Measurements from ENCODE around the genes BCL3, FBXO46 and MEIOSIN.

CAGE:
- cytosol, long polyA minus RNA, result no peak
- cytosol, long polyA plus RNA, result no peak
- long polyA plus RNA, result no peak
- nucleus, long polyA minus RNA, result no peak
- nucleus, long polyA plus RNA, result no peak
Observed at GRCh38 chr19:44745329-44745977, 3.1 kb upstream of the BCL3 start.

GRCh38 chr19:44748360-44748829 is at the start of gene BCL3:
Gene BCL3 (plus strand): TSS chr19:44748708.
CAGE:
- cytosol, long polyA minus RNA, result start-site peak on the plus strand at chr19:44748675-44748713, 70 reads
- cytosol, long polyA plus RNA, result start-site peak on the plus strand at chr19:44748692-44748741, 82 and 6 reads in 2 replicates
- long polyA plus RNA, result start-site peak on the plus strand at chr19:44748707-44748711, 64 and 38 reads in 2 replicates
- nucleus, long polyA minus RNA, result start-site peak on the plus strand at chr19:44748693-44748711, 30 reads
- nucleus, long polyA plus RNA, result start-site peak on the plus strand at chr19:44748666-44748791, 63 and 77 reads in 2 replicates

DNA sequence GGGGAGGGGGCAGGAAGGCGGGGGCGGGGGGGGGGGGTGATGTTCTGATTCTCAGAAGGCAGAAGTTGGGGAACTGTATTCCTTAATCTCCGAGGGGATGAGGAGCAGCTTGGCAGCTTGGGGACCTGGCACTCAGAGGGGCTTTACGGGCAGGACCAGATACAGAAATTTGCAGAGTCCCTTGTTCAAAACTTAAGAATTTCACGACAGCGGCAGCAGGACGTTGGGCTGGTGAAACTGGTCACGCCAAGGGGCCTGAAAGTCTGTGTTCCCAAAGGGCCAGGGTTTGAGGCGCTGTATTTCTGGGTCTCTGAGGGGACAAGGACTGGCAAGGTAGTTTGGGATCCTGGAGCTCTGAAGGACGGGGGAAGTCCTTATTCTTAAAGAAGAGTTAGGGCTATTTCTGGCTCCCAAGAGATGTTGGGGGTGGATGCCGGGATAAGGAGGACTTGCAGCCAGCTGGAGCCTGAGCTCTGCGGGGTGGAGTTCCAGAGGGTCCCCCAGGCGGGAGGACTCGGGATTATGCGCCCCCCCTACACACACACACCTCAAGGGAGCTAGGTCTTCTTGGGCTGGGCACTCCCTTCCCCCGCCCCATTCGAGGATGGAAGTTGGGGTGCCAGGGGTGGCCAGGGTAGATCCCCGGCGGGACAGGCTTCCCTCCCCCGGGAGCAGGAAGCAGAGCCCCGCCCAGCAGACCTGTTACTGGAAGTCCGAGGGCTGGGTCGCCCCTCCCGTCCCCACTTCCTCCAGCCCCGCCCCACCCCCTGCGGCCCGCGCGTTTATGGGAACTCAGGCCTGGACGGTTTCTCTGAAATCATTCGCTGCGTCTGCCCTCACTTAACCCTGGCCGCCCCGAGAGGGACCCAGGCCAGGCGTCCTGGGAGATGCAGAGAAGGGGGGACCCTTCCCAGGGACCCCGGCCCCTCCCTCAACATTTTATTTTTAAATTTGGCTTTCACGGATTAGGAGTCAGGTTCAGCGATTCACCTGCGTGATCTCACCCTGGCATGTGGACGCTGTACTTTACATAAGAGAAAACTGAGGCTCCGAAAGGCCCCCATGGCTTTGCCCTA is 5.6 kb downstream of the BCL3 start:
CAGE:
- cytosol, long polyA minus RNA, result no peak
- cytosol, long polyA plus RNA, result no peak
- long polyA plus RNA, result no peak
- nucleus, long polyA minus RNA, result no peak
- nucleus, long polyA plus RNA, result no peak

DNA sequence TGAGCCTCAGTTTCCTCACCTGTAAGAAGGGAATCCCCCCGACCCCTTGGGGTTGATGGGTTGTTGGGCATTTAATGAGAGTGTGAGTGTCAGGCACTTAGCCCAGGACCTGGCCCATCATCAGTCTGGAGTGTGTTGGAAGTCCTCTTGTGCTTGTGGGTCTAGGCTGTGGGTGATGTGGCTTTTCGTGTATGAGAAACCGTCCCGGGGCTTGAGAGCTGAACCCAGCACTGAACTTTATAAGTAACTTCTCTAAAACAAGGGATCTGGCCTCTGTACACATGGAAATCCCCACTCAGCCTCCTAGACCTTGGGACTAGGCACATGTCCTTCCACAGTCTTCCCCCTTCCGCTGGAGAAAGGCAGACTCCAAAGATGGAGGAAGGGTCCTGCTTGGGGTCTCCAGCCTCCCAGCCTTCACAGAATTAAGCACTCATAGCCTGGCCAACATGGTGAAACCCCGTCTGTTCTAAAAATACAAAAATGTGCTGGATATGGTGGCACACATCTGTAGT is 9.8 kb upstream of the CBLC start:
CAGE:
- cytosol, long polyA minus RNA, result no peak
- cytosol, long polyA plus RNA, result no peak
- long polyA plus RNA, result no peak
- nucleus, long polyA minus RNA, result no peak
- nucleus, long polyA plus RNA, result no peak

DNA sequence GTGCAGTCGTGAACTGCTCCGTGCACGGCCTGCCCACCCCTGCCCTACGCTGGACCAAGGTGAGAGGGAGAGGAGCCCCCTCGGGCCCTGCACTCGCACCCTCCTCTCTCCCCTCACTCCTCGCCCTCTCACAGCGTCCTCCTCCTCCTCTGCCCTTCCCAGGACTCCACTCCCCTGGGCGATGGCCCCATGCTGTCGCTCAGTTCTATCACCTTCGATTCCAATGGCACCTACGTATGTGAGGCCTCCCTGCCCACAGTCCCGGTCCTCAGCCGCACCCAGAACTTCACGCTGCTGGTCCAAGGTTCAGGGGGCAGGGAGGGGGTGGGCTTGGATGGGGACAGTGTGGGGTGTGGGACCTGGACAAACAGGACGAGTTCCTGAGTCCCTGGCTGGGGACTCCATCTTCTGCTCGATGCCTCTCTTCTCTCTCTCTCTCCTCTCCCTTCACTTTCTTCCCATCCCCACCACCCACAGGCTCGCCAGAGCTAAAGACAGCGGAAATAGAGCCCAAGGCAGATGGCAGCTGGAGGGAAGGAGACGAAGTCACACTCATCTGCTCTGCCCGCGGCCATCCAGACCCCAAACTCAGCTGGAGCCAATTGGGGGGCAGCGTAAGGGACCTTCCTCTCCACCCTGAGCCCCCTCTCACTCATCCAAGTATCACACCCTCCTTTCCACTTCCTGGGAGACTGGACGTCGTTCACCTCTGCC is 9.8 kb downstream of the BCAM start:
CAGE:
- cytosol, long polyA minus RNA, result no peak
- cytosol, long polyA plus RNA, result no peak
- long polyA plus RNA, result no peak
- nucleus, long polyA minus RNA, result no peak
- nucleus, long polyA plus RNA, result no peak

CAGE:
- cytosol, long polyA minus RNA, result start-site peak on the plus strand at chr19:44820218-44820433, 10 reads
- cytosol, long polyA plus RNA, result no peak
- long polyA plus RNA, result no peak
- nucleus, long polyA minus RNA, result start-site peak on the plus strand at chr19:44820198-44820227, 20 reads
- nucleus, long polyA plus RNA, result start-site peak on the minus strand at chr19:44819942-44820162, 9 and 188 reads in 2 replicates; start-site peak on the minus strand at chr19:44820313-44820556, 46 and 492 reads in 2 replicates
Observed at GRCh38 chr19:44819889-44820655, 11.2 kb downstream of the BCAM start.

DNA sequence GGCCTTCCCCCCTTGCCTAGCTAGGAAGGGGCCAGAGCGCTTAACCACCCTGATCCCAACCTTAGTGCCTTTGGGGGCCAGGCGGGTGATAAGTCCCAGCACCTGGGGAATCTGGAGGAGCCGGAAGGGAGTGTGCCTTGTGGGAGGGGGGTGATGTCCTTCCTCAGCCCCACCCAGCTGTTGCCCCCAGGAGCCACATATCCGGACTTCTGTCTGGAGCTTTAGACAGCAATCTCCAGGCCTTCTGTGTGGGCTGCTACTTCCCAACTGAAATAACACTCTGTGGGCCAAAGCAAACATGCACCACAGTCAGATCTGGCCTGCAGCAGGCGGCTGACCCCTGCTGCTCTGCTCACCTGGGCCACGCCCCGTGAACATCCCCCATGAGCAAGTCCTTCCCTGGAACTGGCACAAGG is 10.5 kb downstream of the NECTIN2 start:
CAGE:
- cytosol, long polyA minus RNA, result no peak
- cytosol, long polyA plus RNA, result no peak
- long polyA plus RNA, result no peak
- nucleus, long polyA minus RNA, result no peak
- nucleus, long polyA plus RNA, result no peak

DNA sequence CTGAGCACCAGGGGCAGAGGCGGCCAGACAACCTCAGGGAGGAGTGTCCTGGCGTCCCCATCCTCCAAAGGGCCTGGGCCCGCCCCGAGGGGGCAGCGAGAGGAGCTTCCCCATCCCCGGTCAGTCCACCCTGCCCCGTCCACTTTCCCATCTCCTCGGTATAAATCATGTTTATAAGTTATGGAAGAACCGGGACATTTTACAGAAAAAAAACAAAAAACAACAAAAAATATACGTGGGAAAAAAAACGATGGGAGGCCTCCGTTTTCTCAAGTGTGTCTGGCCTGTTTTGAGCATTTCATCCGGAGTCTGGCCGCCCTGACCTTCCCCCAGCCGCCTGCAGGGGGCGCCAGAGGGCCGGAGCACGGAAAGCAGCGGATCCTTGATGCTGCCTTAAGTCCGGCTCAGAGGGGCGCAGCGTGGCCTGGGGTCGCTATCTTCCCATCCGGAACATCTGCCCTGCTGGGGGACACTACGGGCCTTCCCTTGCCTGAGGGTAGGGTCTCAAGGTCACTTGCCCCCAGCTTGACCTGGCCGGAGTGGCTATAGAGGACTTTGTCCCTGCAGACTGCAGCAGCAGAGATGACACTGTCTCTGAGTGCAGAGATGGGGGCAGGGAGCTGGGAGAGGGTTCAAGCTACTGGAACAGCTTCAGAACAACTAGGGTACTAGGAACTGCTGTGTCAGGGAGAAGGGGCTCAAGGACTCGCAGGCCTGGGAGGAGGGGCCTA is 2.0 kb upstream of the APOE start:
CAGE:
- cytosol, long polyA minus RNA, result no peak
- cytosol, long polyA plus RNA, result no peak
- long polyA plus RNA, result no peak
- nucleus, long polyA minus RNA, result no peak
- nucleus, long polyA plus RNA, result no peak

GRCh38 chr19:44939693-44940257 is 2.3 kb upstream of the APOC4 start:
CAGE:
- cytosol, long polyA minus RNA, result no peak
- cytosol, long polyA plus RNA, result no peak
- long polyA plus RNA, result no peak
- nucleus, long polyA minus RNA, result no peak
- nucleus, long polyA plus RNA, result no peak

GRCh38 chr19:45048939-45049874 is 10.4 kb downstream of the CLASRP start:
CAGE:
- cytosol, long polyA minus RNA, result no peak
- cytosol, long polyA plus RNA, result no peak
- long polyA plus RNA, result no peak
- nucleus, long polyA minus RNA, result no peak
- nucleus, long polyA plus RNA, result no peak

GRCh38 chr19:45300342-45301171 is 22.1 kb downstream of the CKM start:
CAGE:
- cytosol, long polyA minus RNA, result no peak
- cytosol, long polyA plus RNA, result no peak
- long polyA plus RNA, result no peak
- nucleus, long polyA minus RNA, result no peak
- nucleus, long polyA plus RNA, result no peak

CAGE:
- cytosol, long polyA minus RNA, result no peak
- cytosol, long polyA plus RNA, result no peak
- long polyA plus RNA, result no peak
- nucleus, long polyA minus RNA, result no peak
- nucleus, long polyA plus RNA, result no peak
Observed at GRCh38 chr19:45304628-45305353, 17.9 kb downstream of the CKM start.

CAGE:
- cytosol, long polyA minus RNA, result no peak
- cytosol, long polyA plus RNA, result no peak
- long polyA plus RNA, result no peak
- nucleus, long polyA minus RNA, result no peak
- nucleus, long polyA plus RNA, result no peak
Observed at GRCh38 chr19:45446995-45447462, 20.8 kb upstream of the FOSB start.

DNA sequence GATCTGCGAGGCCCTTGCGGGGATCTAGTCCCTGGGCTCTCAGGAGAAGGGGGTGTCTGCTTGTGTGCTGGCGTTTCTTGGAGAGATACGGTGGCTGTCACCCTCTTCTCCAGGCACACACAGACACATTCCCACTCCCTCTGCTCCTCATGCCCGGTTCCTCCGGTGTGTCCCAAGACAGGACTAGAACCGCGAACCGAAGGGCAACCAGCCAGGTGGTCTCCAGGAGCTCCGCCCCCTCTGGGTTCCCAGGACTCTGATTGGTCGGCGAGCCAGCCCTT is 1.7 kb downstream of the FOSB start:
CAGE:
- cytosol, long polyA minus RNA, result no peak
- cytosol, long polyA plus RNA, result no peak
- long polyA plus RNA, result no peak
- nucleus, long polyA minus RNA, result no peak
- nucleus, long polyA plus RNA, result no peak

DNA sequence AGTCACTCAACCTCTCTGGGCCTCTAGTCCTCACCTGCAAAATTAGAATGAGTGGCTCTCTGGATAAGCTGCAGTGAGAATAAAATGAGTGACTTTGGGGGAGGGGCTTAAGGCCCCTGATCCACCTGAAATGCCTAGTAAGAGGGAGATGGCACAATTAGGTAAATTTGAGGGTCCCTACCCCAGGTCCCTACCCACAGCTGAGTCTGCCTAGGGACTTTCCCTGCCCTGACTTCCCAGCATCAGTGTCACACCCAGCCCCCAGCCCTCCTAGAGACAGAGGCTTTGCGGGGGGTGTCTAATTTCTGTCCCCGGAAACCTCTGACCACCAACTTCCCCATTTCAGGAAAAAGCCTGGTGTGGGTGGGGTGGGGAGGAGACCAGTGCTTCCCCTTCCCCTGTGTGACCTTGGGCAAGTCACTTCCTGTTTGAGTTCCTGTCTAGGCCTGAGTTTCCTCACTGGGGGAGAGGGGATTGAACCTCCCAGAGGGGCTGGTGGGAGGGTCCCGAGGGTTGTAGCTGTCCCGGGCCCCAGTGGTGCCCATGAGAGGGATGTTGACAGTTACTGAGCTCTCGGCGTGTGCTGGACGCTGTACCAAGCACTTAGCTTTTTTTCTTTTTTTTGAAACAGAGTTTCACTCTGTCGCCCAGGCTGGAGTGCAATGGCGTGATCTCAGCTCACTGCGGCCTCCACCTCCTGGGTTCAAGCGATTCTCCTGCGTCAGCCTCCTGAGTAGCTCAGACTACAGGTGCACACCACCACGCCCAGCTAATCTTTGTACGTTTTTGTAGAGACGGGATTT is 7.9 kb downstream of the VASP start:
CAGE:
- cytosol, long polyA minus RNA, result no peak
- cytosol, long polyA plus RNA, result no peak
- long polyA plus RNA, result no peak
- nucleus, long polyA minus RNA, result no peak
- nucleus, long polyA plus RNA, result no peak

DNA sequence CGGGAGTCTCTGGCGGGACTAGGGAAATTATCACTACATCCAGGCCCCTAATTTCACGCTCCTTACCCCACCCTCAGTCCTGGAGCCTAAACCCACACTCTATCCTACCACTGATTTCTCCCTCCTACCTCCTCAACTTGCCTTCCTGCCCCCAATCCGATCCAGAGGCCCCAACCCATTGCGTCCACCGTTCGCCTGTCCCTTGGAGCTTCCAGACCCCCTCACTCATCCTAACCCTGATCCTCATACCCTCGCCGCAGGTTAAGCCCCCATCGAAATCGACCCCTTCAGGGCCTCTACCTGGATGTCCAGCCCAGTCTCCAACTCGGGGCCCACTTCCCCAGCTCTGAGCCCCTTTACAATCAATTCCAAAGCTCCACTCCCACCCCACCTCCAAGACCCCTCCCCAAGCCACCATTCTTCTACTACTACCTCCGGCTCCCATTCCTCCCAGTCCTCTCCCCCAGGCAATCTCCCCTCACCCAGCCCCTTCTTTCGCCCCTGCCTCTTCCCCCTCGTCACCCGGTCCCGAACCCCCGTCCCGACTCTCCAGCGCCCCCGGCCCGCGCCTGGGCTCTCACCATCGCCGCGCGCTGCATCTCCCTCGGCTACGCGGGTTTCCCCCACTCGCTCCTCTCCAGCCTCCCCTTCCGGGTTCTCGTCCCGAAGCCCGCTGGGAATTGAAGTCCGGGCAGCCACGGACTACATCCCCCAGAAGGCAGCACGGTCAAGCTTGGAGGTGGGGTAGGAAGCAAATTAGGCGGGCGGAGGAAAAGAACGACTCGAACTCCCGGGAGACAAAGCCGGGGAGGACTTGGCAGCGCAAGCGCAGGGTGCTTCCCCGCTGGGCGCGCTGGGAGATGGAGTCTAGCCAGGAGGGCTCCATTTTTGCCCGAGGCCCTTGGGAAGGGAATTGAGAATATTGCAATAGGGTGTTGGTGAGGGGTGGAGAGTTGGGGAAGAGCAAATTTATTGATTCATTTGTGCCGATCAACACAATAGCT is at the start of gene FBXO46:
Gene FBXO46 (minus strand): TSS at position 629 of the 1,004 bp plus-strand sequence.
CAGE:
- cytosol, long polyA minus RNA, result start-site peak on the minus strand centred at position 641 of the sequence, 40 bp wide, 33 reads
- cytosol, long polyA plus RNA, result start-site peak on the minus strand centred at position 627 of the sequence, 11 bp wide, 72 and 55 reads in 2 replicates
- long polyA plus RNA, result no peak
- nucleus, long polyA minus RNA, result start-site peak on the minus strand centred at position 624 of the sequence, 11 bp wide, 38 reads
- nucleus, long polyA plus RNA, result start-site peak on the minus strand centred at position 627 of the sequence, 11 bp wide, 73 and 86 reads in 2 replicates

CAGE:
- cytosol, long polyA minus RNA, result no peak
- cytosol, long polyA plus RNA, result no peak
- long polyA plus RNA, result no peak
- nucleus, long polyA minus RNA, result no peak
- nucleus, long polyA plus RNA, result no peak
Observed at GRCh38 chr19:45733241-45733691, at the start of gene MEIOSIN. Gene MEIOSIN (plus strand): TSS chr19:45733439.

CAGE:
- cytosol, long polyA minus RNA, result no peak
- cytosol, long polyA plus RNA, result no peak
- long polyA plus RNA, result no peak
- nucleus, long polyA minus RNA, result no peak
- nucleus, long polyA plus RNA, result no peak
Observed at GRCh38 chr19:45765312-45766455, 3.4 kb downstream of the SIX5 start.

CAGE:
- cytosol, long polyA minus RNA, result no peak
- cytosol, long polyA plus RNA, result no peak
- long polyA plus RNA, result no peak
- nucleus, long polyA minus RNA, result no peak
- nucleus, long polyA plus RNA, result no peak
Observed at GRCh38 chr19:45766732-45767571, 2.1 kb downstream of the SIX5 start.

GRCh38 chr19:45768011-45768679 is 907 bp downstream of the SIX5 start:
CAGE:
- cytosol, long polyA minus RNA, result start-site peak on the minus strand at chr19:45768292-45768299, 10 reads
- cytosol, long polyA plus RNA, result no peak
- long polyA plus RNA, result no peak
- nucleus, long polyA minus RNA, result no peak
- nucleus, long polyA plus RNA, result no peak

All from keratinocyte (primary cell).